Psoas muscle (tissue), 2 donors: ENCODE measurements around a stretch of chr17.

GRCh38 chr17:77474982-77475570 is 193.8 kb downstream of the SEPTIN9 start:
- PRO-cap, 2 experiments = no peak in any of the 2 experiments

GRCh38 chr17:77555178-77555499 is 273.8 kb downstream of the SEPTIN9 start:
- PRO-cap, 2 experiments = no peak in any of the 2 experiments

DNA sequence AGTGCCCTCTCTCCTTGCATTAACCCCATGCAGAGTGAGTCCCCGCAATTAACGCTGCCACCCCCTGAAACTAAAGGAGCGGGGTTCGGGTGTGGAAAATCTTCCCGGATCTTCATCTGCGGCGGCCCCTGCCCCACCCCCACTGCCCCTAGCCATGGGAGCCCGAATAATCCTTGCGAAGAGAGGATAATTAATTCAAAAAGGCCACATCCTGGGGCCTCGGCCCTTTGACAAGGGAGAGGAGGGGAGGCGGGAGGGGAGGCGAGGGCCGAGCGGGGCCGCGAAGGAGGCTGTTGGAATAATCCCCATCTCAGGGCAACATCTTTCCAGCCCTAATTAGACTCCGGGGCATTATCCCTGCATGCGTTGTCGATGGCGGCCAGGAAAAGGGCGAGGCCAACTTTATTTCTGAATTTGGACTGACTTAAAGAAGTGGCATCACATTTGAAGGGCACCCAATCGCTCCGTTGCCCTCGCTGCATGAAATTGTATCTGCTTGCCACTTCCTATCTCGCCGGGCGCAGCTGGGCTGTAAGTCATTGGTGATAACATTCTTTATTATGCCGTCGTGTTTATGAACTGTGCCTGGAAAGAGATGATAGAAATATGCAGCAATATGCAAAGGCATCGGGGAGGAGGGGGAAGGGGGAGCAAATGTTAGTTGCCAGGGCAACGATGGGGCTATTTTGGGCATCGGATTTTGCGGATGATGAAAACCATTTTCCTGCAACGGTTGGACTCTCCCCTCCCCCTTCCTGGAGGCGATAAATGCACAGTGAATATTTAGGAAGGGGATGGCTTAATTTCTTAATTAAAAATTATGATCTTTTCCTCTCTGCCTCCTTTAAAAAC is 290.1 kb downstream of the SEPTIN9 start:
- PRO-cap, 2 experiments = no peak in any of the 2 experiments

DNA sequence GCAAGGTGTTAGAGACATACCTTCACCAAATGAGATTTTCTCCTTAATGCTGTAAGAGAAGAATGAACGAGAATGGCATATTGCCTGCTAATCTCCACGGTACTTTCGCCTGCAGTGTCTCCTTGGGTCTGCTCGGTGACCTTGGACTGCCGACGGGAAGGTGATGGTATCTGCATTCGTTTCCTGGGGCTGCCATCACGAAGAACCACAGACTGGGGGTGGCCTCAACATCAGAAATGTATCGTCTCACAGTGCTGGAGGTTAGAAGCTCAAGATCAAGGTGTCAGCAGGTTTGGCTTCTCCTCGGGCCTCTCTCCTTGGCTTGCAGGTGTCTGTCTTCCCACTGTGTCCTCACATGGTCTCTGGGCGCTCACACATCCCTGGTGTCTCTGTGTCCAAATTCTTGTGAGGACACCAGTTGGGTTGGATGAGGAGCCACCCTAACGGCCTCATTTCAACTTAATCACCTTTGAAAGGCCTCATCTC is 86.3 kb upstream of the TNRC6C start:
- PRO-cap, 2 experiments = no peak in any of the 2 experiments

- PRO-cap, 2 experiments = no peak in any of the 2 experiments
Measured at GRCh38 chr17:77959531-77960739, 1.4 kb downstream of the TNRC6C start.

DNA sequence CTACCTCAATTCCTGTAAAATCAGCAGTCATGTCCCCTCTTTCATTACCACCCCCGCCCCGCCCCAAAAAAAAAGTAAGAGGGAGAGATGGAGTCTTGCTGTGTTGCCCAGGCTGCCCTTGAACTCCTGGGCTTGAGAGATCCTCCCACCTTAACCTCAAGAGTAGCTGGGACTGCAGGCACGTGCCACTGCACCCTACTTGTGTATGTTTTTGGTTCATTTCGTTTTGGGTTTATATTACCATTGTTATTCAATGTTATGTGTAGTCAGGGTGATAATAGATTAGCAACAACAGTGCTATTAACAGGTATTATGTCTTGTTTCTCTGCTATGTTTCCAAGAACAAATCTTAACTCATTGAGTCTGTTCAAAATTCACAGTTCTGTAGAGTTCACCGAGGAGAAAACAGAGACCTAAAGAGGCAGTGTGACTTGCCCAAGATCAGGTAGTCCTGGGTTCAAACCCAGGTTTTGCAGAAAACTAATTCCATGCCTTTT is 16.0 kb downstream of the TNRC6C start:
- PRO-cap, 2 experiments = no peak in any of the 2 experiments

- PRO-cap, 2 experiments = peak in 1 of 2 experiments; most common plus-strand start chr17:78174119 (in 1)
Measured at GRCh38 chr17:78173898-78174235, 5.5 kb downstream of the SYNGR2 start.

GRCh38 chr17:78202737-78203028 is 11.4 kb upstream of the BIRC5 start:
- PRO-cap, 2 experiments = no peak in any of the 2 experiments

DNA sequence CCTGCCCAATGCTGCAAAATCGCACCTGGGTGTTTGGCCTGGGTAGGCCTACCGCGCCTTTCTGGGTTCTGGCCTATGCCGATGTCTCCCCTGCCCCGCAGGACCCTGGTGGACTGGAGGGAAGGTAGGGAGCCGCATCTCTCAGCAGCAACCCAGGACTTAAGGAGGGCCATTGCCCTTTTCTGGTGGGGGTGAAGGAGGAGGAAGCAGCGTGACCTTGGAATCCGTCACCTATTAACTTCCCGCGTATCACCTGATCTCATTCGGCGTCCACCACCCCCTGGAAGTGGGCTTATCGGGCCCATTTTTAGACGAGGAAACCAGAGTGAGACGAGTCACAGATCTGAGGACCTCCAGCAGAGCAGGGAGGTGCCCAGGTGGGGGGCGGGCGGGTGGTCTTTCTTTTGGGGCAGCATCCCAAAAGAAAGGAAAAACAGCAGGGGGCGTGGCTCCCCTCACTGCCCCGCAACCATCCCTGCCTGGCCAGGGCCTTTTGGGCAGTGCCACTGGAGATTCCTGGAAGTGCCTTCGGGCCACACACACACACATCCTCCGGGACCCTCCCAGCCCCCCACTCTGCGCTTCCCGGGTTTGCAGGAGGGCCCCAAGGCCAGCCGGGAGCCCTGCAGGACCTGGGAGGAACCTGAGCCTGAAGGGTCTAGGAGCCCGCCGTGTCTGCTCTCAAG is 36.5 kb downstream of the TMEM235 start:
- PRO-cap, 2 experiments = no peak in any of the 2 experiments

DNA sequence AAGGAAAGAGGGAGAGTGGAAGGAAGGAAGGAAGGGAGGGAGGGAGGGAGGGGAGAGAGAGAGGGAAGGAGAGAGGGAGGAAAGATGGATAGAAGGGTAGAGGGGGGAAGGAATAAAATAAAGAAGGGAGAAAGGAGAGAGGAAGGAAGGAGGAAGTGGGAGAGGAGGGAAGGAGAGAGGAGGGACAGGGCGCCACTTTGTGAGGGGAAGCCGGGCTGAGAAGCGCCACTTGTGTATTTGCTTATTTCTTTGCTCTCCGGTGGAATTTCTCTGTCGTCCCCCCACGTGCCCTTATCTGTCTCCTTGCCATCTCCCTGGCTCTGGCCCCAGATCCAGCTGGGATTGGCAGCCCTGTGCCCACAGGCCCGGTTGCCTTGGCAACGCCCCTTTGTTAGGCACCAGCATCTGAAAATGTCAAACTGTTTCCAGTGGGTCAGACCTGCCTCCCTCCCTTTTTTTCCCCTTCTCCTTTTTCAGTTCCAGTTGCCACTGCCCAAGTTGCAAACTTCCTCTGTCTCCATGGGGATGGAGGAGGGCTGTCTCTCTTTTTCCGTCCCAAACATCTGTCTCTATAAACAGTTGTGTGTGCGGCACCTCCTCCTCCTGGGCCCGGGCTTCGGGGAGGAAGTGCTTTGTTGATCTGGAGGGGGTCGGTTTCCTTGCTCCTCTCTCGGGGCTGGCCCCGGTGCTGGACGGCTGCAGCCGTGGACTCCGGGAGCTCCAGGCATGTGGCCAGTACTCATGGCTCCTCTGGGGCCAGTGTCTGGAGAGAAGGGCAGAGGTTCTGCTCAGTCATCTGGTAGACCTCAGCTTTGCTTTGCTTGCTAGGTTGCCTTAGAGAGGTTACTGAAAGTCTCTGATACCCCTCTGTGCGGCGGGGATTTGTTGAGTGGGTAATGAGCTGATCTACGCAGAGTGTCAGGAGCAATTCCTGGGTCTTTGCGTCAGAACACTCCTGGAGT is 35.4 kb downstream of the SOCS3 start:
- PRO-cap, 2 experiments = peak in 1 of 2 experiments; most common plus-strand start position 666 of the sequence (in 1)

DNA sequence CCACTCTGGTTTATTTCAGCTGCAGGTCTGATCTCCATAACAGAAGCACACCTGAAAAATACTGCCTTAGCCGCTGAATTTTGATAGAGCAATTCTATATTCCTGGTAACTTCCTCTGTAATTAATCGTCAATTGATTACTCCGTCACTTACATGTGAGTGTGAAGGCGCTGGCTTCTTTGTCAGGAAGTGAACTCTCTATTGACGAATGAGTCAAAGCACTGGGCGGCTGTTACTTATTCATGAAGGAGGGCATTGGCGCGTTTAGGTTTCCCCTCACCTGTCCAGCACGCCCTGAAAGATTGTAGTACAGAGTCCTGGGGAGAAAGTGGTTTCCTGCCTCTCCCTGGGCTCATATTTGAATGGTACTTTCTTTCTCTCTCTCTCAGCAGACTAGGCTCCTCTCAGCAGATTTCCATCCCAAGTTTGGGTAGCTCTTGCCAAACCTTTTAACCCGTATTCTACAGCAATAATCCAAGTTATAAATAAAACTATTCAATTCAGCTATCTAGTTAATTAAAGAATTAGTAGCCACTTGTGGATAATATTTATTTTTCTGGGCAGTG is 21.0 kb downstream of the SOCS3 start:
- PRO-cap, 2 experiments = no peak in any of the 2 experiments

- PRO-cap, 2 experiments = peak in 1 of 2 experiments; most common plus-strand start chr17:78411815 (in 1); most common minus-strand start chr17:78411435 (in 1)
Measured at GRCh38 chr17:78411134-78411931, 32.9 kb downstream of the PGS1 start.

GRCh38 chr17:78441844-78442490 is 63.5 kb downstream of the PGS1 start:
- PRO-cap, 2 experiments = no peak in any of the 2 experiments

DNA sequence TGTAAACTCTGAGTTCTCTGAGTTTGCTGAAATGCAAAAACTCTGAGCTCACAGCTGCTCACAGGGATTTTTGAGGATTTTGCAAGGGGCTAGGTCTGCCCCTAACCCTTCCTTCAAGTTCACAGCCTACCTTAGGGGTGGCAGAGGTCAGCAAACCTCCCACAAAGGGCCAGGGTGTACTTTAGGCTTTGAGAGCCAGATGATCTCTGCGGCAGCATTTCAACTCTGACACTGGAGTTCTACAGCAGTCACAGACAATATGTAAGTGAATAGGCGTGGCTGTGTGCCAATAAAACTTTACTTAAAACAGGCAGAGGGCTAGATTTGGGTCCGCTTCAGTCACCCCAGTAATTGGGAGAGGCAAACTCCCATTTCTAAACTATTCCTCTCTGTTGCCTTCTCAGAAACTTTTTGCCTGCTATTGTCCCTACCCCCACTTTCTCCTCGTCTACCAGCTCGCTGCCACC is 19.6 kb upstream of the DNAH17 start:
- PRO-cap, 2 experiments = no peak in any of the 2 experiments

DNA sequence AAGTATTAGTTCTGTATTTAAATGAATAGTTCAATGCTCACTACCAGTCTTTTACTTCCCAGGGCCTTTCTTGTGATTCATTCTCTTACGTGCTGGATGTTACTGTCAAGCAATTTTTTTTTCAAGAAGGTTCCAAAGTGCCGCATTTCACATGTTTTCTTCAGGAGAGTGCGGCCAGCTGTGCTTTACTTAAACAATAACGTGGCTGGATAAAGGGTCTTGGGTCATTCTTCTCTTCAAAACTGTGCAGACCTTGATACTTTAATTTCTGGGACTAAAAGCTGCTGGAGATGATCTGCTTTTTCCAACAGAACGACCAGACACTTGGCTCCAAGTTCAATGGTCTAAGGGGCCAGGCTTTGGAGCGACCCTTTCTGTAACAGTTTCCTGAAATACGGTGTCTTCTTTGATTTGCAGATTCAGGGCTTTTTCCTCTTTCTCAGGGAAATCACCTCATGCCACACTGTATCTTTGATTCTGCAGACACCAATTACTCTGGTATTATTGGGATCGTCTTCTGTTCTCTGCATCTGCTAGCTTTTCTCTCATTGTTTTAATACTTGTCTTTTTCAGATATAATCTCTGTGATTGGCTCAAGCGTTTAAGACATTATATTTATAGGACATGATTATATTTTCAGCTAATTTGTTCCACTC is 96.3 kb downstream of the CYTH1 start:
- PRO-cap, 2 experiments = no peak in any of the 2 experiments

GRCh38 chr17:78722356-78722704 is 59.7 kb downstream of the CYTH1 start:
- PRO-cap, 2 experiments = no peak in any of the 2 experiments

DNA sequence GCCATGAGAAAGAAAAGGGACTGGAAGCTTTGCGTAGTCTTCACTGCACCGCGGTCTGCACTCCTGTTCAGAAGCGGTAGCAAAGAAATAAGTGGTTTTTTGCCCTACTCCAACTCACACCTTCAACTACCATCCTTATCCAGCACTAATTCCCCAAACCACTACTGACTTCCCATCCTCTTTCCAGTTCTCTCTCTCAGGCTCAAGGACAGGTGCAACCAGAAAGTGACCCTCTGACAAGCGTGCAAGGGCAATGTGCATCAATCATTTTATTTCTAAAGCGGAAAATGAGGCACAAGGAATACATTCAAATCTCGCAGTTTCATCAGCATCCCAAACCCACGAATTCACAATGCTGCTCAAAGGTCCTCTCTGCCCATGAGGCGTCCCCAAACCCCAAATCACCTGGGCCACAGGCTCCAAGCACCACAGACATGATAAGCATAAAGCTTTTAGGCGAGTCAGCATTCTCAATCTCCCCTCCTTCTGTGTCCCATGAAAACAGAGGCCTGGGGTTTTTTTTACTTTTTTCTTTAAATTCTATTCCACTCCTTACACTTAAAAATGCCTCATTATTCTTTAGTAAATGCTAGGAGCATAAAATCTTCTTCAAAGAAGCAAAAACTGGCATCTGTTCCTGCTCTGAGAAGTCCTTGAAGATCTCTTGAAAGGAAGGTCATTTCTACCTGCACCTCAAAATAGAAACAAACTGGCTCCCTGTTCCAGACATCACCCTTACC is 55.1 kb downstream of the CYTH1 start:
- PRO-cap, 2 experiments = no peak in any of the 2 experiments

GRCh38 chr17:78759238-78759580 is 22.9 kb downstream of the CYTH1 start:
- PRO-cap, 2 experiments = no peak in any of the 2 experiments

- PRO-cap, 2 experiments = no peak in any of the 2 experiments
Measured at GRCh38 chr17:78767949-78768888, 13.9 kb downstream of the CYTH1 start.

DNA sequence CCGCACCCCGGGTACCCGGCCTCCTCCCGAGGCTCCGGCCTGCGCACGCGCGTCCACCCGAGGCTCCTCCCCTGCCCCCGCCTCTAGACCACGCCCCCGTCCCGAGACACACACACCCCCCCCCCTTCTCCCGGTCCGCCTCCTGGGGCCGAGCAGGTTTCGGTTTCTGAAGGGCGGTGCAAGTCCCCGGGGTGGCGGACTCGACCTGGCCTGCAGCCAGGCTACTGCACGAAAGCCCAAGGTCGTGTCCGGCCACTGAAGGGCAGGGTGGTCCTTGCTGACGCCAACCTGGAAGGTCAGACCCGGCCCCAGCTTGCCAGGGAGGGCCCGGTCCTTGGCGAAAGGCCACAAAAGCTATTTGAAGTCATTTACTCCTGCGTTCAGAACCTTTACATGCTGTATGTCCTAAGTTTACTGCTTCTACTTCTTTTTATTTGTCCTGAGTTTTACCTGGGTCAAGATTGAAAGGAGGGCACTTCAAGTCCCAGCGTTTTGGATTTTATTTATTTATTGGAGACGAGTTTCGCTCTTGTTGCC is 428 bp upstream of the CYTH1 start:
- PRO-cap, 2 experiments = peak in 2 of 2 experiments; most common plus-strand start position 86 of the sequence (in 1)